Thyroid gland (tissue), 7 donors: Measurements from ENCODE around the genes NOTCH1 and MAMDC4.

- PRO-cap, 2 experiments = no peak in any of the 2 experiments
- RAMPAGE, long total RNA, 5 experiments = no peak in any of the 5 experiments
These were observed 782 bp downstream of the CARD9 start for GRCh38 chr9:136372238-136373536.

DNA sequence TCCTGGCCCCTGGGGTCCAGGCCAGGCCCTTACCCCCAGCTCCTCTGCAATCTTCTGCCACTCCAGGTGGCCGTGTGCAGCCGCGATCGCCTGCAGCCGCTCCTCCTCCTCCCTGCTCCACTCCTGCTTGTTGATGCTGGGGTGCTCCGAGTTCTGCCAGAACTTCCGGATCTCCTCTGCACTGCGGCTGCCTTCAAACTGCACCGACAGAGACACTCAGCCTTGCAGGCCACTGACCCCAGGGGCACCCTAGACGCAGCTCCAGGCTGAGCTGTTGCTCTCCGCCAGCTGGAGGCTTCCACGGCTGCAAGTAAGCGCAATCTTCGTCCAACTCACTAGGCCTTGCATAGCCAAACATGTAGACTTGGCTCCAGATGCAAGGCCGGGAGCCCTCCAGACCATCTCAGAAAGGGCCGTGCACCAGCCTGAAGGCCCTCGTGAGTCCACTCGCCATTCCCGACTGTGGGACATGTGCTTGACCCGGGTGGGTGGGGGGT is 8.0 kb downstream of the SNAPC4 start:
- PRO-cap, 2 experiments = no peak in any of the 2 experiments
- RAMPAGE, long total RNA, 5 experiments = no peak in any of the 5 experiments

DNA sequence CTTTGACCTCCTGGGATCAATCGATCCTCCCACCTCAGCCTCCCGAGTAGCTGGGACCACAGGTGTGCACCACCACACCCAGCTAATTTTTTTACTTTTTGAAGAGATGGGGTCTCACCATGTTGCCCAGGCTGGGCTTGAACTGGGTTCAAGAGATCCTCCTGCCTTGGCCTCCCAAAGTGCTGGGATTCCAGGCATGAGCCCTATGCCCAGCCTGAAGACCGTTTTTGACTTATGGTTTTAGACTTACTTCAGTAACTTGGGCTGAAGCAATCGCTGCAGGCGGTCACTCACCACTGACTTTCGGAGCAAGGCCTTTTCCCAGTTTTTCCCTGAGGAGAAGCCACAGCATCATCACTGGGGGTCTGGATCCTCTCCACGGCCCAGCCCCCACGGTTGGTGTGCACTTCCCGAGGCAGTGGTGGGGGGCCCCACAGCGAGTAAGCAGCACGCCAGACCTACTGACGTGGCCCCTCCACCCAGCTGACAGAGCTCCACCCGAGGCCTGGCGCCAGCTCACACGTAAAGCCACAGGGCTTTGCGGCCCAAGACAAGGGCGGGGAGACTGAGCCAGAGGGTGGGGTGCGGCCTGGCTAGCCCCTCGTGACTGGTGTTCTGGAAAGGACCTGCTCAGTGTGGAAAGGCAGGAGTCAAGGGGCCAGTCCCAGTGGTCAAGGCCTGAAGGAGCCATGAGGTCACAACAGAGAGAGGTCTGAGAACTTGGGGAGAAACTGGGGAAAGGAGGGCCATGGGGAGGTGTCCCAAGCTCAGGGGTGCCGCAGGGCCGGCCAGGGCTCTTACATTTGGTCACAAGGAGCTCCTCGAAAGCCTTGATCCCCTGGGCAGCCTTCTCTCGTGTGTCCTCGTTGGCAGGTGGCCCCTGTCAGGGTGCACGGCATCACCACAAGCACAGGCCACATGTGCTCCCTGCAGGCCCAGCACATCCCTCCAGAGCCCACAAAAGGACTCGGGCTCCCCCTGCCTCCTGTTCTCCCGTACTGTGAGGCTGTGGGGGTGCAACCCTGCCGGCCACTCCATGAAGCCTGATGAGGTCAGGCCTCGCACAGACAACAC is 5.6 kb downstream of the SNAPC4 start:
- PRO-cap, 2 experiments = peak in 1 of 2 experiments; most common plus-strand start position 667 of the sequence (in 1); most common minus-strand start position 304 of the sequence (in 1)
- RAMPAGE, long total RNA, 5 experiments = no peak in any of the 5 experiments

GRCh38 chr9:136395544-136396437 is 4.2 kb downstream of the SNAPC4 start:
- PRO-cap, 2 experiments = no peak in any of the 2 experiments
- RAMPAGE, long total RNA, 5 experiments = no peak in any of the 5 experiments

GRCh38 chr9:136500576-136500945 is 17.7 kb upstream of the SEC16A start:
- PRO-cap, 2 experiments = no peak in any of the 2 experiments
- RAMPAGE, long total RNA, 5 experiments = start-site peak on the minus strand in 1 of 5 experiments, at chr9:136500669-136500840 at its widest, 12 reads per replicate

DNA sequence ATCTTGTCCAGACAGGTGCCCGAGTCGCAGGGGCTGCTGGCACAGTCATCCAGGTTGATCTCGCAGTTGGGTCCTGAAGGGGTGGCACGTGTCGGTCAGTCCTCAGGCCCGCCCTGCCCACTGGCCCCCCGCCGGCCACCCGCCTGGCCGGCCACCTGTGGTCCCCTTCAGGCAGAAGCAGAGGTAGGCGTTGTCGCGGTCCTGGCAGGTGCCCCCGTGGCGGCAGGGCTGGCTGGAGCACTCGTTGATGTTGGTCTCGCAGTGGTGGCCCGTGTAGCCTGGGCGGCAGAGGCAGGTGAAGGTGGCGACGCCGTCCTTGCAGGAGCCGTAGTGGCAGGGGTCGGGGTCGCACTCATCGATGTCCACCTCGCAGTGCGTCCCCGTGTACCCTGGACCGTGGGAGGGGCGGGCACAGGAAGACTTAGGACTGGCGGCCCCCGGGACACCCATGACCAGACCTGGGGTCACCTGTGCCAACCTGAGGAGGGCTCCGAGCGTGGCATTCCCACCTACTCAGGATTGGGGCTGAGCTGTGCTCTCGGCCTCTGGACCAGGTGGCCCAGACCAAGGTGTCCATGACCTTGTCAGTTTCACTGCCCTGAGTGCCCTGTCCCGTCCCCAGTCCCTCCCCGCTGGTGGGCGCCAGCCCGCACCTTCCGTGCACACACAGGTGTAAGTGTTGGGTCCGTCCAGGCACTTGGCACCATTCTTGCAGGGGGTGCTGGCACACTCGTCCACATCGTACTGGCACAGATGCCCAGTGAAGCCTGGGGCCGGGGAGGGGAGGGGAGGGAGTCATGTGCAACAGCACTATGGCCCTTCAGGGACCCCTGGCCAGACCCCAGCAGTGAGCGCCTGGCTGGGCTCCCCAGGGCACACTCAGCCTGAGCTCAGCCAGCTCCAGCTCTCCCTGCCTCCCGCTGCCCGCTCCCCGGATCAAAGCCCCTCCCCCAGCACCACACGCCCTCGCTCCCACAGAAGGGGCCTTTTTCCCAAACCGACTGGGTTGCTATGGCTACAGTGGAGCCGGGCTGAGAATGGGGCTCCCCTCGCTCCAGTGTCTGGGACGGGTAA is 30.2 kb downstream of the NOTCH1 start:
- PRO-cap, 2 experiments = no peak in any of the 2 experiments
- RAMPAGE, long total RNA, 5 experiments = start-site peak on the minus strand in 1 of 5 experiments, centred at positions 183 to 657 of the sequence, 6 to 12 reads per replicate

- PRO-cap, 2 experiments = peak in 2 of 2 experiments; most common plus-strand start chr9:136546225 (in 1); most common minus-strand start chr9:136546045 (in 2)
- RAMPAGE, long total RNA, 5 experiments = start-site peak on the plus strand in 2 of 5 experiments, at chr9:136546165-136546243 at its widest, 16 to 74 reads per replicate
These were observed at the start of gene NOTCH1 for GRCh38 chr9:136545589-136546606. Gene NOTCH1 (minus strand): TSS chr9:136546048.

GRCh38 chr9:136548629-136548956 is 2.7 kb upstream of the NOTCH1 start:
- PRO-cap, 2 experiments = no peak in any of the 2 experiments
- RAMPAGE, long total RNA, 5 experiments = no peak in any of the 5 experiments

GRCh38 chr9:136551158-136551777 is 5.4 kb upstream of the NOTCH1 start:
- PRO-cap, 2 experiments = peak in 2 of 2 experiments; most common minus-strand start chr9:136551445 (in 2)
- RAMPAGE, long total RNA, 5 experiments = no peak in any of the 5 experiments

- PRO-cap, 2 experiments = no peak in any of the 2 experiments
- RAMPAGE, long total RNA, 5 experiments = no peak in any of the 5 experiments
These were observed 38.8 kb upstream of the EGFL7 start for GRCh38 chr9:136623660-136624671.

- PRO-cap, 2 experiments = no peak in any of the 2 experiments
- RAMPAGE, long total RNA, 5 experiments = no peak in any of the 5 experiments
These were observed 38.1 kb upstream of the EGFL7 start for GRCh38 chr9:136624672-136625009.

- PRO-cap, 2 experiments = peak in 1 of 2 experiments; most common plus-strand start chr9:136660695 (in 1)
- RAMPAGE, long total RNA, 5 experiments = start-site peak on the minus strand in 1 of 5 experiments, at chr9:136660382-136660414 at its widest, 6 reads per replicate
These were observed 2.4 kb upstream of the EGFL7 start for GRCh38 chr9:136660119-136660932.

DNA sequence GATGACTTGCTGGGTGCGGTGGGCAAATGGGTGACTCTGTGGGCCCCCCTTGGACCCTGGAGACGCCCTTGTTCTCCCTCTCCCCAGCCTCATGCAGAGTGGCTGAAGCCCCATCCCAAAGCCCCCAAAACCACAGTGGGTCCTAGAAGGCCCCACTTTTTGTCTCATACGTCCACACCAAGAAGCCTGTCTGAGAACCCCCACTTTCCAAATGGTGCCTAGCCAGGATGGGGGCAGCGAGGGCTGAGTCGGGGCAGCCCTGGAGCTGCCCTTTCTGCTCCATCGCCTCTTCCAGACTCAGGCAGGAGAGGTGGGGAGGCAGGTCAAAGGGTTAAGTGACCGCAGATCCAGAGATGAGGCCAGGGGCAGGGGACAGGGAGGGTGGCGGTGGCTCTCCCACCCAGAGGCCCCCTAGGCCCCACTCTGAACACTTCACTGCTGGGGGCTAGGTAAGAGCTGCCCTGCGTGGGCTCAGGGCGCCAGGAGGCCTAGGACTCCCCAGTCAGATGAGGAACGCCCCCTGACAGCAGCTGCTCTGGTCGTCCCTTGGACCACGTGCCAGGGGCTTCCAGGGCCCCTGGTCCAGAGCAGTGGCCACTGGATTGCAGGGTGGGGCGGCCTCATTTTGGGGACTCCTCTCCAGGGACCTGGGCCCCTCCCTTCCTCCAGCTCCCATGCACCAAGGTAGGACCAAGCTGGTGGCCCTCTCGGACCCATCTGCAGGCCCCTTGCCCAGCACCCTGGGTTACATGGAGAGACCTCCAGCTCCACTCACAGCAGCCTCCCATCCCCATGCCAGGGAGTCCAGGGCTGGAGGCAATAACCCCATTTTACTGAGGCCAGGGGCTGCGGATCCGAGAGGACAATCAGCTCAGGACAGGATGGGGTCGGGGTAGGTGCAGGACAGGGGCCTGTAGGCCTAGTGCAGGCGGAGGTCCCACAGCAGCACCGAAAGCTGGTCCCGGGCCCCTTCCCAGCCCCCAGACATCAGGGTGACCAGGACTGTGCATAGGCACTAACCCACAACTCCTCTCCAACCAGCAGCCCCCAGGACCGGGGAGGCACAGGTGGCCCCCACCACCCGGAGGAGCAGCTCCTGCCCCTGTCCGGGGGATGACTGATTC is 1.3 kb downstream of the EGFL7 start:
- PRO-cap, 2 experiments = no peak in any of the 2 experiments
- RAMPAGE, long total RNA, 5 experiments = no peak in any of the 5 experiments

GRCh38 chr9:136668359-136669554 is 6.0 kb downstream of the EGFL7 start:
- PRO-cap, 2 experiments = no peak in any of the 2 experiments
- RAMPAGE, long total RNA, 5 experiments = no peak in any of the 5 experiments

GRCh38 chr9:136697188-136697749 is 10.0 kb upstream of the AGPAT2 start:
- PRO-cap, 2 experiments = no peak in any of the 2 experiments
- RAMPAGE, long total RNA, 5 experiments = no peak in any of the 5 experiments

DNA sequence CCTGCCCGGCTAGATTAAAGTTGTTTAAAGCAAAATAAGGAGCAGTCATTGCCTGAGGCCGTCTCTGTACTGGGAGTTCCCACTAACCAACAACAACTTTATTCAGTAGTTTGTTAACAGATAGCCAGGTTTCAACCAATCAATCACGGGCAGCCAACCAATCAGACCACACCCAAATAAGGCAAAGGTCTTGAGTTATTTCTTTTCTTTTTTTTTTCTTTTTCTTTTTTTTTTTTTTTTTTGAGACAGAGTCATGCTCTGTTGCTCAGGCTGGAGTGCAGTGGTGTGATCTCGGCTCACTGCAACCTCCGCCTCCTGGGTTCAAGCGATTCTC is 7.6 kb upstream of the DIPK1B start:
- PRO-cap, 2 experiments = no peak in any of the 2 experiments
- RAMPAGE, long total RNA, 5 experiments = no peak in any of the 5 experiments

- PRO-cap, 2 experiments = no peak in any of the 2 experiments
- RAMPAGE, long total RNA, 5 experiments = no peak in any of the 5 experiments
These were observed 3.0 kb downstream of the CCDC183 start for GRCh38 chr9:136798928-136799788.

DNA sequence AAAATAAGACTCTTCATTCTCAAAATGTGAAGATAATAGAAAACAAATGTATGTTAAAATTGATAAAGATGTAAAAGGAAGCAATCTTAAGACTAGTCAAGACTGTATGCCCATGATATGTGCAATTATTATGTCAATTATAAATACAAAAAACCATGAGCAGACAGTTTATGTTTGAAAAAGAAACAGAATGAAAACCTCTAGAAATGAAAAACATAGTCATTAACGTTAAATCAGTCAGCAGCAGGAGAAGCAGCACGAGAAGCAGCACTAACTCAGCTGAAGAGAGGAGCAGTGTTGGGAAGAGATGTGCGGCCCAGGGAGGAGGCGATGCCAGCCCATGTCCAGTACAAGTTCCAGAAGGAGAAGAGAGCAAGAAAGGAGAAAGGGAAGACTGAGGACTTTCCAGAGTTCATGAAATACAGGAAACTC is 9.2 kb downstream of the RABL6 start:
- PRO-cap, 2 experiments = no peak in any of the 2 experiments
- RAMPAGE, long total RNA, 5 experiments = no peak in any of the 5 experiments

- PRO-cap, 2 experiments = no peak in any of the 2 experiments
- RAMPAGE, long total RNA, 5 experiments = no peak in any of the 5 experiments
These were observed at the start of gene MAMDC4 for GRCh38 chr9:136852283-136852543. Gene MAMDC4 (plus strand): TSS chr9:136852346.

GRCh38 chr9:136928515-136929371 is 15.8 kb downstream of the FBXW5 start:
- PRO-cap, 2 experiments = no peak in any of the 2 experiments
- RAMPAGE, long total RNA, 5 experiments = no peak in any of the 5 experiments